Skeletal muscle satellite cell (primary cell): ENCODE measurements around the genes SEMA4C and FAHD2B.

DNA sequence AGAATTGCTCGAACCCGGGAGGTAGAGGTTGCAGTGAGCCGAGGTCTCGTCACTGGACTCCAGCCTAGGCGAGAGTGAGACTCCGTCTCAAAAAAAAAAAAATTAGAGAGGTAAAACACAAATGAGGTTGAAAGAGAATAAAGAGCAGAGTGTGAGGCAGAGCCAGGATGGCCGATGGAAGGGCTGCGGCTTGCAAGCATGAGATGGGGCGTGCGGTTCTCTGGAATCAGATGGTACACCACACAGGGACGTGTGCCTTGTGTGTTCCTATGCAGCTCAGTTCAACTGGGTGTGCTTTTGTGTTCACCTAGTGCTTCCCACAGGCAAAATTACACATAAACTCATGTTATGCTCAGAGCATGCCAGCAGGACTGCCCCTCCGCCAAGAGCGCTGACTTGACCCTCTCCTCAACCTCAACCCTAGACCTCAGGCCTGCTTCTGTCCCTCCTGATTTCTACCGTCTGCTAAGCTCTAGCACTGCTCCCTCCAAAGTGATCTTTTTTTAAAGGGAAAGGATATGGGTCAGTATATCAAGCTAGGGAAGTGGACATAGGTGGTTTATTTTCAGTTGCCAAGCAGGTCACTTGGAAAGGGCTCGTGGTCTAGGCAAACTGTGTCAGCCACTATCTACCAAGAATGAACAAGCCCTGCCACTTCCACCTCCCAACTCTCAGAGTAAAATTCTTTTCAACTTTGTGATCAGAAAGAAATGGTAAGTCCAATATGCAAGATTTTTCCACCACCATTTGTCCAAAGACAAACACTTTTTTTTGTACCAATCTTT is 24.3 kb downstream of the STARD7 start:
- CAGE, long polyA plus RNA = no peak

GRCh38 chr2:96246442-96247477 is 19.0 kb downstream of the TMEM127 start:
- CAGE, long polyA plus RNA = no peak

GRCh38 chr2:96253810-96254211 is 12.0 kb downstream of the TMEM127 start:
- CAGE, long polyA plus RNA = no peak

DNA sequence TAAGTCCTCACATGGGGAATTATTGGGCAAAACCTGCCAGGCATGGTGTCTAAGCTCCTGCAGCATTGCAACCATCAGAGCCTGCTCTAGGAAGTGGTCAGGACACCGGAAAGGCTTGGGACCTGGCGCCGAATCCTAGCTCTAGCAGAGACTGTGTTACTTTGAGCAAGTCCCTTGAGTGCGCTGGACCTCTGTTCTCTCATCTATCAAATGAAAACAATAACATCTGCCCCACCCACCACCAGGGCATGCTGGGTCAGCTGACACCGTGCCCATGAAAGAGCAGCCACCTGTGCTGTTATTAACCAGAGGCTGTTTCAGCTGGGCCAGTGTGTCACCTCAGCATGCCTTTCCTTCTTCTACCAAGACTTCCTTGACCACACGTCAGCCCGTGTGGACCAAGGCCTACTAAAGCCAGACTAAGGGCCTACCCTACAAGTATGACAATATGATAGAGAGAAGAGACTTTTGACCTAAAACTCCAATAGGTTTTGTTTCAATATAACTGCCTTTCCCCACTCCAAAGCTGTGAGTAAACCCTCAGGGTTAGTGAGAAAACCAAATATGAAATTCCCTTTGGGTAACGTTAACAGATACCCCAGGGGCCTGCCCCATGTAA is 6.1 kb downstream of the TMEM127 start:
- CAGE, long polyA plus RNA = no peak

DNA sequence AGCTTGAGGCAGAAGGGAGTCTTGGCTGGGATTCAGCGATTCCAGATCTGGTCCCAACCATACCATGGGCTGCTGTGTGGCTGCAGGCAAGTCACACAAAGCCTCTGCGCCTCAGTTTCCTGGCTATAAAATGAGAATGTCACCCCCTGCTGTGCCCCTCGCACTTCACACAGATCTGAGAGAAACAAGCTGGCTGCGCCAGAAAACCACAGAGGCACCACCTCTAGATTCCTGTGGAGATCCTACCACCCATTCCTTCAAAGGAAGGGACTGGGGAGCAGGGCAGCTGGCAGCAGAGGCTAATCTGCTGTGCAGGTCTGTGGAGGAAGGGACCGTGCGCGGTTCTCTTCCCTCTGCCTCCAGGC is 19.8 kb downstream of the NEURL3 start:
- CAGE, long polyA plus RNA = no peak

- CAGE, long polyA plus RNA = no peak
Measured at GRCh38 chr2:96601678-96602229, 36.4 kb downstream of the KANSL3 start.

GRCh38 chr2:96623474-96624130 is 14.5 kb downstream of the KANSL3 start:
- CAGE, long polyA plus RNA = no peak

DNA sequence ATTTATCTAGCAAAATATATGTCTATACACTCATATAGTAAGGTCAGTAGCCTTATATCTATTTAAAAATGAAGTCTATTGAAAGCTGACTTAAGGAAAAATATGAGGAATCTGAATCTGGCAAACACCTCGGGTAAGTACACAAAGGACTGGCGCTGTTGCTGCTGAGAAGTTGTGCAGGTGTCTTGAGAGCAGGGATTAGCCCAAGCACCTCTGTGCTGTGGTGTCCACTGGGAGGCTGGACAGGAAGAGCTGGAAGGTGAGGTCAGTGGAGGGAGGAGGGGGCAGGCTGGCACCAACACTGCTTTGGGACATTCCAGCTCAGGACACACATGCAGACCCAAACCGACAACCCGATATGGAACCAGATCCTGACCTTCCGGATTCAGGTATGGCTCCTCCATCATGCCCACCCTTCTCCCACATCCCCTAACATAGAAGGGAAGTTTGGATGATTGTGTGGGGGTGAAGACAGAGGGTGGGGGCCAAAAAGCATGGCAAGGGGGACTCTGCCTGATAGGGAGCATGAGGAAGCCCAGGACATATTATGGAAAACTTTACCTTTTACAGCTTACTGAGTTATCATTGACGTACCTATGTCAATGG is 20.7 kb downstream of the FER1L5 start:
- CAGE, long polyA plus RNA = no peak

GRCh38 chr2:96679864-96680463 is 37.4 kb downstream of the FER1L5 start:
- CAGE, long polyA plus RNA = no peak

DNA sequence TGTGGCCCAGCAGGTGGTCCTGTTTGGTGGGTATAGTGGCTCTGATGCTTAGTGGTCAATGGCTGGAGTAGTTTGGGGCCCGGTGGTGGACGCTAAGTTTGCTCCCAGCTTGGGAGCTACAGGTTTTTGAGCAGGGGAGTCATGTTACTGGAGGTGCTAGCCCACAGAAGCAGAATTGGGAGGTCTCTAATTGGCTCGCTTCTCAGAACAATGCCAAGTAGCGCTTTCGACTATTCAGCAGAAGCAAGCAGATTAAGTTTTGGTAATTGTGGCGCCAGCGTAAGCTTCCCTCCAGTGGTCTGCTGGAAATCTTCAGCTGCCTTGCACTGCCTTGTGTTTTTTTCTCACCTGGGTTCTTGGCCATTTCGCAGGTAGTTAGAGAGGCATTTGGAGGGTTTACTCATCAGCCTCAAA is 2.2 kb downstream of the CNNM4 start:
- CAGE, long polyA plus RNA = no peak

DNA sequence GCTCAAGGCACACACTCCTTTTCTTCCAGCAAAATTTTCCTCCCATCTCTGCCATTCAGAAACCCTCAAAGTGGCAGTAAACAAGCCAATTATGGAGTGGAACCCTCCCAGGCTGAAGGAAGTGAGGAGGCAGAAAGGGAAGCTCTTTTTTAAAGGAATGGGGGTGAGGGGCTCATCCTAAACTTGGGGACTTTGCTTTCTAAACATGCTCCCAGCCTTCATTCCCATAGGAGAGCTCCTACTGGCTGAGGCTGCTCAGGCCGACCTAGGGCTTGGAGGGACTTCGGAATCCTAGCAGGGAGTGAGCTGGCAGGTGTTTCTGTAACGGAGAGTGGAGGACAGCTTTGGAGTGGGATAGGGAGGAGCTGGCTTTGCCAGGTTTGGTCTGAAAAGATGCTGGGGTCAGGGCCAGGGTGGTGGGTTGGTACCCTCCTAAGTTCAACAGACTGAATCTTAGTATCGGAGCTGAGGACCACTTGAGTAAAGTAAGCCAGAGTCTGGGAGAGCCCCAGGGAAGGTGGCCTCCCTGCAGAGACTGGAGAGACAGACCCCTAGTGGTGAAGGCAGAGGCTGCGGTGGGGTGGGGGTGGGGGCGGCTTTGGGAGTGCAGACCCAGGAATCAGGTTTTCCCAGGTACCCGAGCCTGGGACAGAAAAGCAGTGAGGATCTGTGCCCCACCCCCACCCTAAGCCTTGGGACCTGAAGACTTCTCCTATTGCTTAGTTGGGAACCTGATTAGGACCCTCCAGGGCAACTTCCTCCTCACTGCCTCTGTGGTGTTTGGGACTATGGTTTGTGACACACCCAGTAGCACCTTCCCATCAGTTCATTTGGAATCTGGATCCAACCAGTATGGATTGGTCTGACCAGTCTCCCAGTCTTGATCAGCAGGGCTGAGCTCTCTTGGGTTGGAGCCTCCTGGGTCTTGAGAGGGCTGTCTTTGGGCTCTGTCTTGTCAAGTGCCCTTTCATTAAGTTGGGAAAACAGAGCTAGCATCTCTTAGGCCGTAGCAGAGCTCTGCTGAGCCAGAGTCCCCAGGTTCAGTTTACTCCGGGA is 2.9 kb downstream of the CNNM4 start:
- CAGE, long polyA plus RNA = no peak

DNA sequence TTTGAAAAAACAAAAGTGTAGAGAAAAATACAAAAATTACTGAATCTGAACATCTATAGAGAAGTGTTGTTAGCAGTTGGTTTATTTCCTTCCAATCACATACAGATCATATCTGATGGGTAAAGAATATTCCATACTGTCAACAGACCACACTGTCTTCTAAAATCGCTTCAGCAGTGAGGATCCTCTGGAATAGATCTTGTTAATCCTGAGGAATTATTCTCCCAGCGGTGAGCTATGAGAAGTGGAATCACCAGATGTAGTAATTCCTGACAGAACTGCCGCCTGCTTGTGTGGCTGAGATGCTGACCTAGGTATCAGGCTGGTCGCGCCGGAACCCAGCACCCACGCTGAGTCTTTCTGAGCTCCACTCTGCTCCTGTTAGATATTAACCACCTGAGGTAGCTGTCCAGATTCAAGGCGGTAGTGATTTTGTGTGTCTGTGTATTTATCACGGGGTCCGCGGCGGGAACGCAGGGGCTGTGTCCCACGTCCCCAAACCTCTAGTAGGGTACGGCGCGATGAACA is 838 bp upstream of the CNNM3 start:
- CAGE, long polyA plus RNA = no peak

DNA sequence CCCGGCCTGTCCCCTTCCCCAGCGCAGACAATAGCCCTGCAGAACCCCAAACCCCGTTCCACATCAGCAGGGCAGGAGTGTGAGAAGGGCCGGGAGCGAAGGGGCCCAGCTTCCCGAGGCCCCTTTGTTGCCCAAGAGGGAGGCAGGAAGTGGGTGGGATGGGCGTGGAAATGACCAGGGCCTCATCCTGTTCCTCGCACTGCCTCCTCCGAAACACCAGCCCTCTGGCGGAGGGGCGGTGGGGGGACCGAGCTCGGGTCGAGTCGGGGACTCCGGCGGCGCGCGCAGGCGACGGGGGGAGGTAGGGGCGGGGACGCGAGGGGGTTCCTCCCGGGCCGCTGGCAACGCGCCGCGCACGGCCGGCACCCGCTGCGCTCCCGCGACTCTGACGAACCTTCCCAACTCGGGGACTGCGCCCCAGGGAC is 1.4 kb downstream of the SEMA4C start:
- CAGE, long polyA plus RNA = no peak

GRCh38 chr2:96869693-96870614 is at the start of gene SEMA4C:
Gene SEMA4C (minus strand): TSS chr2:96870080.
- CAGE, long polyA plus RNA = no peak

DNA sequence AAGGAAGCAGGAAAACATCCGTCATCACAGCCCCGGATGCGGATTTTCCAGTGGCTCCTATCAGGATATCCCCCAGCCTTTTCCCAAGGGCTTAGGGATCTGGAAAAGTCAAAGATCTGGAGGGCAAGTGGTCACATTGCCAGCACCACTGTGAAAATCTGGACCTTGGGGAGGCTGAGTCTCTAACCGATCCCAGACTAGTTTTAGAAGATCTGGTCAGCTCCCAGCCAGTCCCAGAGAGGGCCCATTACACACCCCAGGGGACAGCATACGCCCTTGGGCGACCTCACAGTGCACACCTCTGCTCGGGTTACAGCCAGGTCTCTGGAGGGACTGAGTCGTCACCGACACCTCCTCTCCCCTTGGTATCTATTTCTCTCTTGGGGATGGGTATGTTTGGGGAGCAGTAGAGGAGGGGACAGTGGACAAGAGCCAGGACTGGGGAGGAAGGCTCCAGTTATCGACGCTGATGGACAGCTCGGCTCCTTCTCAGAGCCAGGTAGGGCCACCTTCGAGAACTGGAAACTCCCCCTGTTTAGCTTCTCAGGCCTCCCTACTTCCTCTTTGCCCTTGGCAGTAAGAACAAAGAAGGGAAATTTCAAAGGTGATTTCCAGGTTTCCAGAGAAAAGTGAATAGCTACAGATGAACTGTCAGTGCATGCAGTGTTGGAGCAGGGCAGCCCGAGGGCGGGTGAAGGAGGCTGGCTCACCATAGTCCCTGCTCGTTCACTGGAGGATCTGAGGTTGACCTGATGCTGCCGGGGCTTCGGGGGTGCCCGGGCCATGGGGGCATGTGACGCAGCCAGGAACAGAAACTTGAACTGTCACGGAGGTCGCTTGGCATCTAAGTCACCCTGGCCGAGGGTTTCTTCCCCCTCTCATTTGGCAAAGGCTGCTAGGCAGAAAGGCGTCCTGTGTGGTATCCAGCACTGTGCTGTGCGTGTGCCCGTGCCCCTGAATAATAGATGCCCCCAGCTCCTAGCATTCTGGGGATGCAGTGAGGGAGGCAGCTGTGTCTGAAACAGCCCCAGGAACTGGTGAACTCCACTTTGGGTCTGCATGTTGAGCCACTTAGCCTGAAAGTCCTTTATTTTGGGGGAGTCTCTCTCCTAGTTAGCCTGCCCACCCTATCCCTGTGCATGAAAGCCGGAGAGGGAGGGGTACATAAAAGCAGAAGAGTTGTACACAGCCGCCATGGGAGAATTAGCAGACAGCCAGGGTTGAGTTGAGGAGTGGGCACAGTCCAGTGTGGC is 4.5 kb upstream of the SEMA4C start:
- CAGE, long polyA plus RNA = no peak

DNA sequence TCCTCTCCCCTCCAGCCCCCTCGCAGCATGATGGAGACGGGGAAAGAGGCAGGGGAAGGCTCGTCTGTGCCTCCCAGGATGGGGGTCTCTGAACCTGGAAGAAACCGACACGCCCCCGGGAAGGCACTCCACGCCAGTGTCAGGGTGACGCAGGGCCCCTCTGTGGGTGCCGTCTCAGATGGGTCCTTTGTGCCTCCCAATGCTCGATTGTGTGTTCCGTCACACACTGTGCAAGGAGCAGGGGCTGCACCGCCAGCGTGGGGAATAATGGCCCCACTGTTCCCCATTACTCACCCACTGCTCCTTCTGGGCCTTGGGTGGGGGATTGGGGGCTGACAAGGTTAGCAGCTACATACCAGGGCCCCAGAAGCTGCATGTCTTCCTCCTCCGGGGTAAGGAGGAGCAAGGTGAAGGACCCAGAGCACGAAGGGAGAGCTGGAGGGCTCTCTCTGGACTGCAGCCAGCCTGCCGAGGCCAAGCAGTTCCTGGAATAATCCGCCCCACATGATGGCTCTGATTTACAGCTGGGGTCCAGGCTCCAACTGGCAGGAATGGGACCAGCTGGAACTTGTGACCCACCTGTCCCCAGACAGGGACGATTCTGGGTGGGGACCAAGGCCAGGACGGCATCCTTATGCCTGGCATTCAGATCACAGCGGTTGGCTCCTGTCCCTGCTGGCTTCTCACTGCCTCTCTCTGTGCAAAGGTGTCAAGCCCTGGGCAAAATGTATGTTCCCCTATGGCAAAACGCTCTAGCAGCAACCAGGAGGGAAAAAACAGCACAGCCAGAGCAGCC is 36.2 kb downstream of the FAM178B start:
- CAGE, long polyA plus RNA = no peak

DNA sequence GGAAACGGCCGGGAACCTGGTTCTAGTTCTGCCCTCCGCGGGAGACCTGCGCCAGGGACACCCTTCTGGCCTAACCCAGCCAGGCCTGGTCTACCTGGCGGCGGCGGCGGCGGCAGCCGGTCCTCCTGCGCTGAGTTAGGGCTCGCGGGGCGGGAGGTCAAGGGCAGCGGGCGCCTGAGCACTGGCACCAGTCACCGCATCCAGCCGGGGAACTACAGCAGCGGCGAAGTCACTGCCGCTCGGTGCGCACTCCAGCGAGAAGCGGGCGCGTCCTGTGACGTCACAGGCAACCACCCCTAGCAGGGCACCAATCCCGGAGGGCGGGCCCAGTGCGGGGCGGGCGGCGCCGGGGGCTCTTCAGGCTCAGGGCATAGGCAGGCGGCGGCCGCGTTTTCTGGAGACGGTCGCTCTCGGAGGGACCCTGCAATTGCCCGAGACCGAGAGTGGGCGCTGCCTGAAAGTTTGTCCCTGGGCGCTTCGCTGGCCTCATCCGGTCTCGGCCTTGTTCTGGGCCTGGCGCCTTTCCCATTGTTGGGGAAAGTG is at the start of gene FAHD2B:
TSS of gene FAHD2B (minus strand) at position 276 of the 543 bp plus-strand sequence.
- CAGE, long polyA plus RNA = no peak

DNA sequence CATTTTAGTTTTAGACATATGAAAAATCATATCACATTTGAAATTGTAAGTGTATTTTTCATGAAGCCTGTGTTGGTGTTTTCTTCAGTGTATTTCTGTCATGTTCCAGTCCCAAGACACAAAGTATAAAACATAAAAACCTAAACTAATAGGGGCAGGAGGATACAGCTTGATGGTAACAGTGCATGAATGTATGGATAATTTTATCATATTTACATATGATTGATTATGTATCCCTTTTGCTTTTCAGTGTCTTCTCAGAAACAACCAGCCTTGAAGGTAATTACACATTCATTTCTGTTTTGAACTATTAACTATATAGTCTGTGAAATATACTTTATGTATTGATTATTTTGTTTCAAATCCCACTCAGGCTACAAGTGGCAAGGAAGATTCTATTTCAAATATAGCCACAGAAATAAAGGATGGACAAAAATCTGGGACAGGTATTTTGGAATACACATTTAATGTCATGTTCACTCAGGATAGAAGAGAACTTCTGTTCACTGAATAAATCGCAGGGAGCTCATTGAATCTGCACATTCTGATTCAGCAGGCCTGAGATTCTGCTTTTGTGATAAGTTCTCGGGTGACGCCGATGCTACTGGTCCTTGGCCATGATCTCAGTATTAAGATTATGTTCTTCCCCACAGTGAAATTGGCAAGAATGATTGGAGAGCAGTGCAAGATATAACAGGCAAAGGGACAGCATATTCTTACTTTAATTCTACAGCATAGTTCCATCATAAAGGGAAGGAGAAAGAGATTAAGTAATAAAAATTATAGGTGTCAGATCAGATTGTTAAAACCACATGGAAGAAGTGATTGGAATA is 29.7 kb downstream of the ANKRD36 start:
- CAGE, long polyA plus RNA = no peak

DNA sequence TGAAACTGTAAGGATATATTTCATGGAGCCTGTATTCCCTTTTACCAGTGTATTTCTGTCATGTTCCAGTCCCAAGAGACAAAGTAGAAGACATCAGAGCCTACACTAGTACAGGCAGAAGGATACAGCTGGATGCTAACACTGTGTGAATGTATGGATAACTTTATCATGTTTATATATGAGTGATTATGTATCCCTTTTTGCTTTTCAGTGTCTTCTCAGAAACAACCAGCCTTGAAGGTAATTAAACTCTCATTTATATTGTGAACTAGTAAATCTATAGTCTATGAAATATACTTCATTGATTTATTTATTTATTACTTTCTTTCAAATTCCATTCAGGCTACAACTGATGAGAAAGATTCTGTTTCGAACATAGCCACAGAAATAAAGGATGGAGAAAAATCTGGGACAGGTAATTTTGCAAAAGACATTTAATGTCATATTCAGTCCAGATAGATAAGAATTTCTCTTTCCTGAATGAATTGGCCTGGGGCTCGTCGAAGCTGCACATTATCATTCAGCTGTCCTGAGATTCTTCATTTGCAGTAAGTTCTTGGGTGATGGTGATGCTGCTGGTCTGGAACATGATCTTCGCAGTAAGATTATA is 77.9 kb downstream of the ANKRD36 start:
- CAGE, long polyA plus RNA = no peak

- CAGE, long polyA plus RNA = no peak
Measured at GRCh38 chr2:97754735-97755199, 41.4 kb downstream of the ZAP70 start.